Peyer's patch (tissue), 4 donors: ENCODE results near the genes SLC4A2, TMUB1 and SMARCD3.

GRCh38 chr7:150973894-150974385 is 4.2 kb downstream of the KCNH2 start:
- PRO-cap: unidirectional peak, plus-strand start at chr7:150974139
- RAMPAGE, long total RNA, 4 experiments: no peak in any of the 4 experiments

- PRO-cap: no peak
- RAMPAGE, long total RNA, 4 experiments: no peak in any of the 4 experiments
Observed at GRCh38 chr7:151034560-151035407, 6.5 kb downstream of the ABCB8 start.

- PRO-cap: no peak
- RAMPAGE, long total RNA, 4 experiments: no peak in any of the 4 experiments
Observed at GRCh38 chr7:151050838-151051638, 2.7 kb downstream of the ASIC3 start.

- PRO-cap: no peak
- RAMPAGE, long total RNA, 4 experiments: no peak in any of the 4 experiments
Observed at GRCh38 chr7:151056667-151057101, 1.0 kb downstream of the CDK5 start.

GRCh38 chr7:151059024-151059879 is at the start of gene SLC4A2:
SLC4A2 (plus strand) TSS chr7:151059589.
- PRO-cap: unidirectional peak, plus-strand start at chr7:151059096; bidirectional peak, plus-strand start at chr7:151059606, minus-strand start at chr7:151059483; bidirectional peak, plus-strand start at chr7:151059910, minus-strand start at chr7:151059801
- RAMPAGE, long total RNA, 4 experiments: start-site peak on the plus strand in 4 of 4 experiments, at chr7:151059602-151059657 at its widest, 63 to 176 reads per replicate

GRCh38 chr7:151082831-151084132 is at the start of gene TMUB1:
TMUB1 (minus strand) TSS chr7:151083493.
- PRO-cap: bidirectional peak, plus-strand start at chr7:151083145, minus-strand start at chr7:151083120; bidirectional peak, plus-strand start at chr7:151083777, minus-strand start at chr7:151083473
- RAMPAGE, long total RNA, 4 experiments: start-site peak on the minus strand in 3 of 4 experiments, at chr7:151083463-151083549 at its widest, 383 to 447 reads per replicate

DNA sequence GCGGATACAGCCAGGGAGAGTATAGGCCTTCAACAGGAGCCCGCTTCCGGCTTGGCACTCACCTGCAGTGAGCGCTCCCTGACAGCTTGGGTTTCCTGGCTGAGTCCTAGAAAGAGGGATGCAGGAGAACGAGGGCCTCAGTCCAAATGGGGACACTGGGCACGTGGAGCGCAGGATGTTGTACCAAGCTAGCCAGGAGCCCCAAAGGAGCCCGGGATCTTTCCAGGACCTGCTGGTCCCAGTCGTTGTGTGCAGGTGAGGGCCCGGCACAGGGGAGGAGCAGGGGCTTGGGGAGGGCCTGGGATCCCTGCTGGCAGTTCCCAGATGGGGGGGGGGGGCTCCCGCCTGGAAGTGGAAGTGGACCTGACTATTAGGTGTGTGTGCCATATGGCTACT is 3.6 kb downstream of the AGAP3 start:
- PRO-cap: no peak
- RAMPAGE, long total RNA, 4 experiments: no peak in any of the 4 experiments

DNA sequence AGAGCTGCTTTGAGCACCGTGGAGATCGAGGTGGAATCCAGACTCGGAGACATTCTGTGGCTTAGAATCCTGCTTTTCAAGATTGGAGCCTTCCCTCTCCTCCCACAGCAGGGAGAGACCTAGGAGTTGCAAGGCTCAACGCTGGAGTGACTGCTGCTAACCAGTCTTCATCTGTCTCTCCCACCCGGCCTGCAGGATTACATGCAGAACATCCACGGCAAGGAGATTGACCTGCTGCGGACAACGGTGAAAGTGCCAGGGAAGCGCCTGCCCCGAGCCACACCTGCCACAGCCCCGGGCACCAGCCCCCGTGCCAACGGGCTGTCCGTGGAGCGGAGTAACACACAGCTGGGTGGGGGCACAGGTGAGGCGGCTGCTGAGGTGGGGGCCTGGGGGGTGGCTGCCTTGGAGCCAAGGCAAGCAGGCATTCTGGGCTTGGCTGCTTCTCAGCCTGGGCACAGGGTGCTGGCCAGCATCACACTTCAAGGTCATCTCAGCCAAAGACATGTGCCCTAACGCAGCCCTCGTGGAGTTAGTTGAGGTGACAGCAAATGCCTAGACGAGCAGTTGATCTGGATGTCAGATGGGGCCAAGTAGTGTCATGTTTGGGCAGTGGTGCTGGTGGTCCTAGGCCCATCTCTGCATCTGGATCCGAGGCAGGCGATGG is 33.2 kb downstream of the GBX1 start:
- PRO-cap: no peak
- RAMPAGE, long total RNA, 4 experiments: start-site peak on the plus strand in 1 of 4 experiments, centred at position 493 of the sequence, 11 reads per replicate

- PRO-cap: no peak
- RAMPAGE, long total RNA, 4 experiments: no peak in any of the 4 experiments
Observed at GRCh38 chr7:151238611-151239283, 6.5 kb downstream of the CHPF2 start.

DNA sequence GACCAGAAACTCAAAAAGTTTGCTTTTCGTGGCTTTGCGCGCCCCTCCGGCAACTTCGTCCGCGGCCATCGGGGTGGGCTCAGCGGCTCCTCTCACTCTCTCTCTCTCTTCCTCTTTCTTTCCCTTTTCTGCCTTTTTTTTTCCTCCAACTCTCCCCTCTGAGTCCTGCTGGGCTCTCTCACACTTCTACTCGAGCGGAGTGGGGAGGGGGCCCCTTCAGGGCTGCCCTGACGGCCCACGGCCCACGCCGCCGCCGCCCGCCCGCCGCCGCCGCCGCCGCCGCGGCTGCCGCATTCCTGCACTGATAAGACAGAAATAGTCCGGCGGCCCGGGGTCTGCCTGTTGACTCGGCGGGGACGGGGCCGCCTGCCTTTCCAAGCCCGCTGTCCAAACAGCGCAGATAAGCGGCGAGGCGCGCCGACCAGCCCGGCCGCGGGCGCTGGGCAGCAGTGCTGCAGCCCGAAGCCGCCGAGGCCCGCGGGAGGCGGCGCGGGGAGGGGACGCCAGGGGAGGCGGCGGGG is at the start of gene SMARCD3:
SMARCD3 (minus strand) TSS at position 201 of the 521 bp plus-strand sequence.
- PRO-cap: bidirectional peak, plus-strand start at position 316 of the sequence, minus-strand start at position 287 of the sequence
- RAMPAGE, long total RNA, 4 experiments: no peak in any of the 4 experiments

DNA sequence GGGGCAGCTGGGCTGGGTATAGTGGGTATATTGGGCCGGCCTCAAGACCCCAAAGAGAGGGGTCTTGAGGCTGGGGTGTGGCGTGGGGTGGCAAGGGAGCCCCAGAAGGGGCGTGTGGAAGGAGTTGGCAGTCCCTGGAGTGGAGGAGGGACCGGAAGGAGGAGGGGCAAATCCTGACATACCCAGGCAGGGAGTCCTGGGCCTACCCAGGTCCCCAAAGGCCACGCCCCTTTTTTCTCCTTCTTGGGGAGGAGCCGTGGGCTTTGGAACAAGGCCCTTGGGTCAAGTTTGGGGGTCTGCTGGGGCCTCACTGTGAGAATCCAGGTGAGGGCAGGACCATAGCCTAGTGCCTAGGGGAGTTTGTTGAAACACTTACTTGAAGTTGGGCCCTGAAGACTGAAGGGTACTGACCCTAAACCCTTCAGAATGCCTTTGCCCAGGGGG is 1.2 kb upstream of the SMARCD3 start:
- PRO-cap: unidirectional peak, minus-strand start at position 141 of the sequence
- RAMPAGE, long total RNA, 4 experiments: no peak in any of the 4 experiments

GRCh38 chr7:151351846-151352398 is 10.3 kb downstream of the NUB1 start:
- PRO-cap: no peak
- RAMPAGE, long total RNA, 4 experiments: no peak in any of the 4 experiments

DNA sequence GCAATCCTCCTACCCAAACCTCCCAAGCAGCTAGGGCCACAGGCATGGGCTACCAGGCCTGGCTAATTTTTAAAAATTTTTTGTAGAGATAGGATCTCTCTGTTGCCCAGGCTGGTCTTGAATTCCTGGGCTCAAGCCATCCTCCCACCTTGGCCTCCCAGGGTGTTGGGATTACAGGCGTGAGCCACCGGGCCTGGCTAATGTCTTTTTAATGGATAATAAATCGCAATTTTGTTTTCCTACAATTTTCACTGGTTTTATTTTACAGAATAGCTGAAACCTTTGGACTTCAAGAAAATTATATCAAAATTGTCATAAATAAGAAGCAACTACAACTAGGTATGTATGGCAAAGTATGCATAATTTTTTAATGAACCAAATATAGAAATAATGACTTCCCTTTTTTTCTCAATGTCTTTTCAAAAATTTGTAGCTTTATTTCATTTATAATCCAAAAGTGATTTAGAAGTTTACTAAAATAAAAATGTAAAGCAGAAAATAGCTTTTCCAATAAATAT is 11.0 kb downstream of the NUB1 start:
- PRO-cap: no peak
- RAMPAGE, long total RNA, 4 experiments: no peak in any of the 4 experiments

GRCh38 chr7:151405450-151406067 is 4.3 kb downstream of the WDR86 start:
- PRO-cap: no peak
- RAMPAGE, long total RNA, 4 experiments: no peak in any of the 4 experiments

- PRO-cap: no peak
- RAMPAGE, long total RNA, 4 experiments: no peak in any of the 4 experiments
Observed at GRCh38 chr7:151494926-151495453, 24.7 kb downstream of the RHEB start.

- PRO-cap: no peak
- RAMPAGE, long total RNA, 4 experiments: no peak in any of the 4 experiments
Observed at GRCh38 chr7:151560199-151560669, 40.5 kb upstream of the RHEB start.

DNA sequence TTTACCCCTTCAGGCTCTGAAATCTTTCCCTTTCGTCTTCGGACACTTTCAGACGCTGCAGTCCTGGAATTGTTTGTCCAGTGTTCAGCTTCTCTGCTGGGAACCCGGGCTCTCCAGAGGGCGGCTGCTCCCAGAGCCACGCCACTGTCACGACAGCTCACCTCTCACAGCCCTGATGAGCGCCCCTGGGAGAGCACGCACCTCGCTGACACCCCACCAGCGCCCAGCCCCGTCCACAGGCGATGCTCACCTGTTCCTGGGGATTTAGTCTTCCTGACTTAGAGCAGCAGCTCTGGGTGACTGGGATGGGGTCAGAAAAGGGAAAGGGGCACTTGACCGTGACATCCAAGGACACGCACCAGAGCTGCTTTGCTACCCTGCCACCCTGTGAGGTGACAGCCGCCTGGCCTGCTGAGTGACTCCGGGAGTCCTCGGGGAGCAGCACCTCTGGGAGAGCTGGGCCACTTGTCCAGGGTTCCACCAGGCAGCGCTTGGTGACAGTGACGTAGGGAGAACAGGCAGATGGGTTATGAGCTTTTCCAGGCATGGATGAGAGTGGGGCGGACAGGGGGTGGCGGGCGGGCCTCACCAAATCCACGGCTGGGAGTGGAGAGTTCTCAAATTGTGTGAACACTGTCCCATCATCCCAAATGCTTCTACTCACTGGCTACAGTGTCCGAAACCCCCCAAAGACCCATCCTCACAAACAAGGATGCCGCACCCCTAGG is 148.2 kb downstream of the PRKAG2 start:
- PRO-cap: no peak
- RAMPAGE, long total RNA, 4 experiments: no peak in any of the 4 experiments

GRCh38 chr7:151755851-151757039 is 120.7 kb downstream of the PRKAG2 start:
- PRO-cap: no peak
- RAMPAGE, long total RNA, 4 experiments: no peak in any of the 4 experiments

DNA sequence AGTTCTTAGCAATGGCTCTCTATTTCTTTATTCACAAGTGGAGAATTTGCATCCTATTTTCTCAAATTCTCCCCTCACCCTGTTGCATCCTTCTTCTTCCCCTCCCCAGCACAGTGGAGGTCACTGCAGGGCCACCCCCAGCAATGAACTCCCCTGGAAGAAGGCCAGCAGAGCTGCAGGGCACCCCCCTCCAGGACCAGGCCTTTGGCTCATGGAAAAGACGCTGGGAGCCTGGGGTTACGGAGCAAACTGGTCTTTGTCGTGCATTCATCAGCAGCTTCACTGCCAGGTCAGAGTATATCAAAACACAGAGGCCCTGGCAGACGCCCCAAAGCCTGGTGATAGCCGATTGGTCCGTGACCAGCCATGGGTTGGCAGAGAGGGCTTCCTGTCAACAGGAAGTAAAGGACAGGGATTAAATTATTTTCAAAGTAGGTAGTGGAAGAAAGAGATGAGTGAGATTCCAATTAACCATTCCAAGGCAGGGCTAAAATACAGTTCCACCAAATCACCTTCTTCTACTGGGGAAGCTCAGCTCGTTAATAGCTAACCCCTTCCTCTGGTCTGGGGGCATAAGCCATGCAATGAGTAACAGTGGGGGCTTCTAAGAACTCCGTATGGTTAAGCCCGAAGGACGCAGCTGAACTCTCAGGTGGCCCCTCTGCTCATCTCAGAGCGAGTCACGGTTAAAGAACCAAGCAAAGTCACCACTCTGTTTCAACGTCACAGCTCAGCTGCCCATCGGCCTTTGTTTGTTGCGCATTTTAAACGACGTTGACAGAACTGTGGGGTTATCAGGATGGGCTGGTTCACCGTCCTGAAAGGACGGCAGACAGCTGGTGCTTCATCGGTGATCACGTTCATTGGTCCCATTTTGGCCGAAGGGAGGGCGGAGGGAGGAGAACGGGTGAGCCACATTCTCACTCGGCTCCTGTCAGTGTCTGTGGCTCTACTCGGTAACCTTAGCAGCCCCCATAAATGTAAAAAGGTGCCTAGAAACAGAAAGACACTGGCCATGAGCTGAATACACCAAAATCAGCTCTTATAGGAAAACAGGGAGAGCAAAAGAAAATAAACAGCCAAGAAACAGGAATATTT is 8.8 kb downstream of the PRKAG2 start:
- PRO-cap: no peak
- RAMPAGE, long total RNA, 4 experiments: no peak in any of the 4 experiments

- PRO-cap: no peak
- RAMPAGE, long total RNA, 4 experiments: no peak in any of the 4 experiments
Observed at GRCh38 chr7:152136078-152137169, 111.0 kb downstream of the GALNT11 start.